ENCODE measurements around a stretch of chr18.

- PRO-cap, 8 experiments, result no peak in any of the 8 experiments
Measured at GRCh38 chr18:21797884-21798586, 57.4 kb downstream of the MIB1 start.

- PRO-cap, 8 experiments, result no peak in any of the 8 experiments
Measured at GRCh38 chr18:21826900-21827455, 86.4 kb downstream of the MIB1 start.

DNA sequence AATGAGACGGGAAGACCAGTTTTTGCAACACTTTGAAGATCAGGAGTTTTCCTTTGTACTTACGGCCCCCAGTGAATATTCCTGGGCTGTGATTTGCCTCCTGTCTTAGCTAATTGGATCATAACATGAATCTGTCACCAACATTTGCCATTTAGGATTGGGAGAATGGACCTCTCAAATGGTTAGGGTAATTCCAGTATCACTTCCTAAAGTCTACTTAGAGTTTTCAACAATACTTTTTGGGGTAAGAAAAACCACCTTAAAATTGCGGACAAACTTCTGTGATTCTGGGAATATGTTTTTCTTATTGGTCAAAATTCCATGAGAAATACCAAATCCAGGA lies 136.7 kb upstream of the GATA6 start:
- PRO-cap, 8 experiments, result no peak in any of the 8 experiments

DNA sequence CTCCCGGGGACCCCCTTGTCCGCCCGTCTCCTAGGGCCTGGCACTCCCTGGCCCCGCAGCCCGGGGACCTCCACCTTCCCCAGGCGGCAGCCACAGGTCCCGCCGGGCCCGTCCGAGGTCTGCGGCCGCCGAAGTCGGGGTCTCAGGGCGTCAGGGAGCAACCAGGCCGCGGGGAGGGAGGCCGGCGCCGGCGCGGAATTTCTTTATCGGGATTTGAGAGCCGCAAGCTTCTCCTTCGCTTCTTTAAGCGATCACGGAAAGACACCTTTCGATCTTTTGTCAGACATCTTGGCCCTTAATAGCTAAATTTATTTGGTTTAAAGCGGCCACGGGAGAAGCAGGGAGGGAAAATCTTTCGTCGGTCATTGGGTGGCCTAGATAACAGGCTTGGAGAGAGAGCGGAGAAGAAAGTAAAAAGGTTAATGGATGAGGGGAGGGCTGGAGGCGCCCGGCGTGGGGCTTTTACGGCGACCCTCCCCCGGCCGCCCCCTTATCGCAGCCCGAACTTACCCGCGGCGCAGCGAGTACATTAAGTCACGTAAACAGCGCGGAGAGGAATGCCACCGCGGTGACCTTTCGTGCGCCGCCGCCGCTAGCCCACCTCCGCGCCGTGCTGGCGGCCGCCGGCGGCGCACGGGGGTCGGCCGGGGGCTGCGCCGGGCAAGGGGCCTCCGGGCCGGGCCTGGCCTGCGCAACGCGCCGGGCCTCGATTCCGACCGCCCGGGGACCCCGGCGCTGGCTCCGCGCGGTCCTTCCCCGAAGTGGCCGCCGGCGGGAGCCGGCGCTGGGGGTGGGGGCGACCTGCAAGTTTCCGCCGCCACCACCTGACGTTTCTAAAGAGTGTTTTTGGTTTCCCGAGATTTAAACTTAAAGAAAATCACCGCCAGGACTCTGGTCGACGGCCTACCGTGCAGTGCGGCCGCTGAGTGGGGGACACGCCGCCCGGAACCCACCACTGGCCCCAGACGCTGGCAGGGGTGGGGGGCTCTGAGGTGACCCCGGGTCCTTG lies 4.1 kb upstream of the GATA6 start:
- PRO-cap, 8 experiments, result no peak in any of the 8 experiments

GRCh38 chr18:22204859-22205640 lies 35.7 kb downstream of the GATA6 start:
- PRO-cap, 8 experiments, result no peak in any of the 8 experiments

- PRO-cap, 8 experiments, result no peak in any of the 8 experiments
Measured at GRCh38 chr18:22322010-22322576, 95.6 kb downstream of the CTAGE1 start.

GRCh38 chr18:22342672-22343135 lies 75.0 kb downstream of the CTAGE1 start:
- PRO-cap, 8 experiments, result no peak in any of the 8 experiments

DNA sequence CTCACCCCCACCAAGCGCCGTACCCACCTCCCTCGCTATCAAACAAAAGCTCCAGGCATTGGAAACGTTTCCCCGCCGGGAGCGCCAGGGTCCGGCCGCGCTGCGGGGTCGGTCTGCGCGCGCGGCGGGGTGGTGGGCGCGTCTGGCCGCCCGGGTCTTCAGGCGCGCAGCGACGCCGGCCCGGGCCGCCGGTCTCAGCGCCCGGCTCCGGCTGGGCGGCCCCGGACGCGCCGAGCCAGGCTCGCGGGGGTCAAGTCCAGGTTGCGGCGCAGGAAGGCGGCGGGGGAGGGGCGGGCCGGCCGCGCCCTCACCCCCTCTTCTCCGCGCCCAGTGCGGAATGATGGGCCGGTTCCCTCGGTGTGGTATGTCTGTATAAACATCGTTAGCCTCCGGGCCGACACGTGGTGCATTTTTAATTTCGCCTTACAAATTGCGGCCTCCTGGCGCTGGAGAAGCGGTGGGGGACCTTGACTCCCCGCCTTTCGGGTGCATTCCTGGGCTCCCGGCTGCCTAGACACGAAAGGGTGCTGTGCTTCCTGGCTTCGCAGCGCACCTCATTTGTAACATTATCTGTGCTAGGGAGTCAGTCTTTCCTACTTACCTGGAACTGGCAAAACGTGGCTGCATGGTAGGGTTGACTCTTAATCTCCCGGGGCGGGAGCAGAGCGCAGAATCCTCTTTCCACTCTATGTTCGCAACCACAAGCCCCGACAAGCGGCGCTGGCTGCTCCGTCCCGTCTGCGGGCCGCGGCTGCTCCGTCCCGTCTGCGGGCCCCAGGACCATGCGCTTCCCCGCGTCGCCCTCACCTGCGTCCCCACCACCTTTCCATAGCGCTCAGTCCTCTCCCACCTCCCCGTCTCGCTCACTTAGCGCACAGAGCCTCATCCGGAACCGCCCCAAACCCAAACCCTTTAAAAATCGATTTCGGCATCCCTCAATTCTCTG lies 69.0 kb downstream of the CTAGE1 start:
- PRO-cap, 8 experiments, result peak in 1 of 8 experiments; most common minus-strand start position 339 of the sequence (in 1)

DNA sequence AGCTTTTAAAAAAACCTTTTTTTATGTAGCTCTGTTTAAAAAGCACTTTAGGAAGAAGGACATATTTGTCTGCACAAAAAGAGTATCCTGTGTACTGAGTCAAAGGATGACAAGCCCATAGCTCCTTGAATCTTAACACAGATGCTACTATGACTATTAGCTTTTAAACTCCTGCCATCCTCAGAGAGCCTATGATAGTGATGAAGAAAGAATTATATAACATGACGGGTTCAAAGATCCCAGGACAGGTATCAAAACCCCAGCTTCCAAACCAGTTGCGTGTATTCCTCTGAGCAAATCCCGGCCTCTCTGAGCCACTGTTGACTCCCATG lies 74.4 kb upstream of the CTAGE1 start:
- PRO-cap, 8 experiments, result no peak in any of the 8 experiments

GRCh38 chr18:22546931-22547281 lies 129.2 kb upstream of the CTAGE1 start:
- PRO-cap, 8 experiments, result no peak in any of the 8 experiments

DNA sequence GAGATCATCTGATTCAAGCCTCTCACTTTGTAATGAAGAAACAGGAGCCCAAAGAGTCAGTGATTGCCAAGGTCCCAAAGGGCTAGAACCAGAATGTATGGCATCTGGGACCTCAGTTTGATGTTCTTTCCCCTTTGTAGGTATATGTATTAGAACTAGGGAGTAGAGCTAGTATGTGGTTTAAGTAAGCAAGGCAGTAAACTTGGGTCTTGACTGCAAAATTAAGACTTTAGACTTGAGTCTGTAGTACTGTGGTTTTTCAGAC lies 99.3 kb downstream of the RBBP8 start:
- PRO-cap, 8 experiments, result no peak in any of the 8 experiments

- PRO-cap, 8 experiments, result peak in 2 of 8 experiments; most common plus-strand start chr18:23069672 (in 1)
Measured at GRCh38 chr18:23069382-23069885, 65.9 kb upstream of the CABLES1 start.

GRCh38 chr18:23078926-23079350 lies 56.3 kb upstream of the CABLES1 start:
- PRO-cap, 8 experiments, result no peak in any of the 8 experiments

DNA sequence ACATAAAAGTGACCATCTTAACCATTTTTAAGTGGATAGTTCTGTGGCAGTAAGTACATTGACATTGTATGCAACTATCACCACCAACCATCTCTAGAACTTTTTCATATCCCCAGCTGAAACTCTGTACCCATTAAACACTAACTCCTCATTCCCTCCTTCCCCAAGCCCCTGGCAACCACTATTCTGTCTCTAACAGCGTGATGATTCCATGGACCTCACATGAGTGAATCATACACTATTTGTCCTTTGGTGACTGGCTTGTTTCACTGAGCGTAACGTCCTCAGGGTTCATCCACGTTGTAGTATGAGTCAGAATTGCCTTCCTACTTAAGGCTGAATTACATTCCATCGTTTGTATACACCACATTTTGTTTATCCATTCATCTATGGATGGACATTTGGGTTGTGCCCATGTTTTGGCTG lies 19.7 kb upstream of the CABLES1 start:
- PRO-cap, 8 experiments, result no peak in any of the 8 experiments

DNA sequence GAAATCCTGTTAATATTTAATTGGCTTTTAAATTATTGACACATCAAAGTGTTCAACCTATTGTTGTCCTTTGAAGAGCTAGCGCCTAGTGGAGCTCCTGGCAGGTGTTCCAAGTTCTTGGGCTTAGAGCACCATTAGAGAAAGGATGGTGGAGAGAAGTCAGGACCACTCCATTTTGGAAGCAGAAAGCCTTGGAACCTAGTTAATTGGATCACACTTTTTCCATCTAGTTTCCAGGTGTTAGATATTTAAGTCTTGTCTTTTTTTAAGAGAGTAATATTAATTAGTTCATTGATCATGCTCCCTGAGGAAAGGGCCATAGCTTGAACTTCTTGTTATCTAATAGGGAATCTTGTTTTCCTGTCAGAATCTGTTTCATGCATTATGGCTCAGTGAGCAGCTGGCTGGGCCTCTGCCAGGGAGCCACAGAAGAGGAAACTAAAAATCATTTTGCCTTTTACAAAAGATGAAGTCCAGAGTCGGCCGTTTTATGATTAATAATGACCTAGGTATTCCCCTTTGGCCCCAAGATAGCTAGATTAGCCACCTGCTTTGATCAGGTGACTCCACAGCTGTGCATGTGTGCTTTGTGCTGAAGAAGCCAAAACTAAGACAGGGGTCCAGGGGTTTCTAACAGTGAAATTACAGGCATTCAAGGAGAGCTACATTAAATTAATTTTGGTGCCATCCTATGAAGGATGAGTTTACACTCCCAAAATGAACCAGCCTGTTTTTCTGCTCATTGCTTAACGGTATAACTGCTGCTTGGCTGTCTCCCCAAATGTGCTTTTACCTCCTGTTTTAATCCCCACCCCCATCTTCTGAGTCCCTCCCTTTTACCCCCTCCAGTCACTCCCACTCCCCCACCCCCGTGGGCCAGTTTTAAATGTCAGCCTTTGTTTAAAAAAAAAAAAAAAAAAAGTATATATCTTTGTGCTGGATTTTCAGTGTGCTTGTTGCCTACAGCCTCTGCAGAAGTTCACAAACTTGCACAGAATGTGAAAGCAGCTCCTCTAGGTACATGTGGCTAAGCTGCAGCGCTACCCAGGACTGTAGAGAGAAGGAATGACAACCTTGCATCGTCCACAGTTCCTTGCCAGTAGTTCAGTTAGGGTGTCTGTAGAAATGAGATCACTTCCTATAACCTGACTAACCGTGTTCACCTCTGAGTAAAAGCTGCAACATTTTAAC lies 93.0 kb downstream of the CABLES1 start:
- PRO-cap, 8 experiments, result peak in 4 of 8 experiments; most common minus-strand start position 1,067 of the sequence (in 4)

- PRO-cap, 8 experiments, result no peak in any of the 8 experiments
Measured at GRCh38 chr18:23237509-23238696, 102.6 kb downstream of the CABLES1 start.

GRCh38 chr18:23258299-23258673 lies 123.0 kb downstream of the CABLES1 start:
- PRO-cap, 8 experiments, result peak in 1 of 8 experiments; most common plus-strand start chr18:23258524 (in 1)

DNA sequence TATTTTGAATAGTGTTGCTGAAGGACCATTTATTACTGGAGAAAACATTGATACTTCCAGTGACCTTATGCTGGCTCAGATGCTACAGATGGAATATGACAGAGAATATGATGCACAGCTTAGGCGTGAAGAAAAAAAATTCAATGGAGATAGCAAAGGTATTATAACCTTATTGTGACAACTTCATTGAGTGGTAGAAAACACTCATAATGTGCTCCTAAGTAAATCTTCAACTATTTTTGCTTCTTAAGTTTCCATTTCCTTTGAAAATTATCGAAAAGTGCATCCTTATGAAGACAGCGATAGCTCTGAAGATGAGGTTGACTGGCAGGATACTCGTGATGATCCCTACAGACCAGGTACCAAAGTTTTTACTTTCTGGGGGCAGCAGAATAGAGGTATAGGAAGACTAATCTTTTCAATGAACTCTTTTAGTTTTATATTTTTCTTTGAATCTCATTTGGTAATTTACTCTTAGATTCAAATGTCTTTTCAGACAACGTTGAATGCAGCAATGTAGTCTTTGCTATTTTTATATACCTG lies 10.9 kb downstream of the RIOK3 start:
- PRO-cap, 8 experiments, result no peak in any of the 8 experiments

GRCh38 chr18:23482487-23483203 lies 20.7 kb upstream of the RMC1 start:
- PRO-cap, 8 experiments, result peak in 1 of 8 experiments; most common plus-strand start chr18:23483072 (in 1)

- PRO-cap, 8 experiments, result peak in 4 of 8 experiments; most common minus-strand start chr18:23578595 (in 3)
Measured at GRCh38 chr18:23578484-23579122, 7.7 kb downstream of the NPC1 start.

Measured in peripheral blood mononuclear cell (primary cell).